Monocyte (primary cell): ENCODE measurements around a stretch of chr6.

GRCh38 chr6:157086426-157087141 lies 236.7 kb downstream of the TMEM242 start:
- PRO-cap, 2 experiments, result no peak in any of the 2 experiments

GRCh38 chr6:157134262-157134844 lies 189.0 kb downstream of the TMEM242 start:
- PRO-cap, 2 experiments, result no peak in any of the 2 experiments

DNA sequence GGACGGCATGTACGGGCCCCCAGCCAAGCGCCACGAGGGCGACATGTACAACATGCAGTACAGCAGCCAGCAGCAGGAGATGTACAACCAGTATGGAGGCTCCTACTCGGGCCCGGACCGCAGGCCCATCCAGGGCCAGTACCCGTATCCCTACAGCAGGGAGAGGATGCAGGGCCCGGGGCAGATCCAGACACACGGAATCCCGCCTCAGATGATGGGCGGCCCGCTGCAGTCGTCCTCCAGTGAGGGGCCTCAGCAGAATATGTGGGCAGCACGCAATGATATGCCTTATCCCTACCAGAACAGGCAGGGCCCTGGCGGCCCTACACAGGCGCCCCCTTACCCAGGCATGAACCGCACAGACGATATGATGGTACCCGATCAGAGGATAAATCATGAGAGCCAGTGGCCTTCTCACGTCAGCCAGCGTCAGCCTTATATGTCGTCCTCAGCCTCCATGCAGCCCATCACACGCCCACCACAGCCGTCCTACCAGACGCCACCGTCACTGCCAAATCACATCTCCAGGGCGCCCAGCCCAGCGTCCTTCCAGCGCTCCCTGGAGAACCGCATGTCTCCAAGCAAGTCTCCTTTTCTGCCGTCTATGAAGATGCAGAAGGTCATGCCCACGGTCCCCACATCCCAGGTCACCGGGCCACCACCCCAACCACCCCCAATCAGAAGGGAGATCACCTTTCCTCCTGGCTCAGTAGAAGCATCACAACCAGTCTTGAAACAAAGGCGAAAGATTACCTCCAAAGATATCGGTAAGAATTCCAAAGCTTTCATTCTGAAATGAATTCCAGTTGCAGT lies 122.4 kb downstream of the TMEM242 start:
- PRO-cap, 2 experiments, result no peak in any of the 2 experiments

DNA sequence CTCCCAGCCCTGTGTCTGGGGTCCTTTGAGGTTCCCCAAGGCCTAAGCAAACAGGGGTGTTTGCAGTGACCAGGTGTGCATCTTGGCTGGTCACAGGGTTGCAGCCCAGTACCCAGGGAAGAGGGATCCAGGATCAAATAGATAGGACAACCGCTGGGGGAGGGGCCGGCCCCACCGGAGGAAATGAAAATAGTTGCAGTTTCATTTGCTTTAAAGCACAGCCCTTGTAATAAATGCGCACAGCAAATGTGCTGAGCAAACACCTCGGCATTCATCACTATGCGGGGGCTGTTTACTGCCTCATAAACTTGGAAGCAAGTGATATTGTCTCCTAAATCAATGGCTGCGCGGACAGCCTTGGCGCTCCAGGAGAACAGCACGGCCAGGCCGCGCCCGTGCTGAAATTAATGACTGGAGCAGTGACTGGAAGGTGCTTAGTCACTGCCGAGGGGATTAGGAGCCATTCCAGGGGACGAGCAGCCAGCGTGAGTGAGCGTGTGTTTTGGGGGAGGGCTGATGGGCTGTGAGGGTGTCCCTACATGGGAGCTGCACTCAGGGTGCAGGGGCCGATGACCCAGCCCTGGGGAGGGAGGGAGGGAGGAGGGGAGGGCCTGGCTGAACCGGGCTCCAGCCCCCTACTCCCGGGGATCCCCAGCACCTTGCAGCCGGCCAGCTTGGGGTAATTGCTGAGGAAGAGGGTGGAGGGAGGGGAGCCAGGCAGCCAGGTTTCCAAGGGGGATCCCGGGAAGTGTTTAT lies 82.8 kb downstream of the TMEM242 start:
- PRO-cap, 2 experiments, result no peak in any of the 2 experiments

GRCh38 chr6:157313213-157314394 lies 9.7 kb downstream of the TMEM242 start:
- PRO-cap, 2 experiments, result peak in 1 of 2 experiments; most common minus-strand start chr6:157313845 (in 1)

- PRO-cap, 2 experiments, result no peak in any of the 2 experiments
These were observed 146.5 kb downstream of the ZDHHC14 start for GRCh38 chr6:157527372-157528050.

- PRO-cap, 2 experiments, result no peak in any of the 2 experiments
These were observed 173.0 kb upstream of the SNX9 start for GRCh38 chr6:157649769-157650628.

- PRO-cap, 2 experiments, result peak in 2 of 2 experiments; most common plus-strand start chr6:157824312 (in 2); most common minus-strand start chr6:157823809 (in 2)
These were observed 764 bp downstream of the SNX9 start for GRCh38 chr6:157823546-157824474.

DNA sequence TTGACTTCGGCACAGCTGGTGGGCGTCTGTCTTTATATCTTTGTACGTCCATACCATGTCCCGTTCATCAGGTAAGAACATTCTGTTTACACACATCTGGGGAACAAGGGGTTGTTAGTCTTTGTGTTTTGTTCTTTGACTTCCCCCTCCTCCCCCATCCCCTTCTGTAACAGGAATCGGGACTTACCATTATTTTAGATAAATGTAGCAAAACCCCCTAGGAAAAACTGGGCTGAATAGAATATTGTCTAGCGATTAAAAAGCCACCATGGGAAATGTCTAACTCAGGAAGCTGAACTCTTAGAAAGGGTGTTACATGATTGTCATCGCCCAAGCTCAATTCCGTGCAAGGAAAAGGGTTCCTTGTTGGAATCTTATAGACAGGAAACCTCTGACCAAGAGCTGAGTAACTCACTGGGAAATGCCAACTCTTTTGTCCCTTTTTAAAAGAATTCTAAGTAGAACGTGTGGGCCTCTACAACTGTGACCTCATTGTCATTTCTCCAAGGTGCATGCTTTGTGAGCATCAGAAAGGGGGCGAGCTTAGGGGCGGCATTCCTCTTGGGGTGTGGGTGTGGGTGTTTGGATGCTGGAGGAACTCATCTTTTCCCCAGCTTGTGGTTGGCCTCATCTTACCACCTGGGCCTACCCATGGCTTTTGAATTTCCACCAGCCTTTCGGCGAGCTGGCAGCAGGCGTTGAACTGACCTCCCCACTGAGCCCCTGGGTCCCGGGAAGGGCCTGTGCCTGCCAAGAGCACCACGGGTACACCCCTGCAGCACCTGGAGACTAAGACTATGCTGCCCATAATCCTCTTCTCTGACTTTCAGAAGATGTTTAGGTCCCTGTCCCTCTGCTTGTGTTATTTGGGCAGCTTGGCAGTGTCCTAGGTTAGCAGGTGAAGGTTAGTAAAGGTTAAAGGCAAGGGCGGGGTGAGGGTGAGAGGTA lies 88.2 kb downstream of the SYNJ2 start:
- PRO-cap, 2 experiments, result no peak in any of the 2 experiments

GRCh38 chr6:158377760-158378758 lies 65.8 kb downstream of the TULP4 start:
- PRO-cap, 2 experiments, result no peak in any of the 2 experiments

DNA sequence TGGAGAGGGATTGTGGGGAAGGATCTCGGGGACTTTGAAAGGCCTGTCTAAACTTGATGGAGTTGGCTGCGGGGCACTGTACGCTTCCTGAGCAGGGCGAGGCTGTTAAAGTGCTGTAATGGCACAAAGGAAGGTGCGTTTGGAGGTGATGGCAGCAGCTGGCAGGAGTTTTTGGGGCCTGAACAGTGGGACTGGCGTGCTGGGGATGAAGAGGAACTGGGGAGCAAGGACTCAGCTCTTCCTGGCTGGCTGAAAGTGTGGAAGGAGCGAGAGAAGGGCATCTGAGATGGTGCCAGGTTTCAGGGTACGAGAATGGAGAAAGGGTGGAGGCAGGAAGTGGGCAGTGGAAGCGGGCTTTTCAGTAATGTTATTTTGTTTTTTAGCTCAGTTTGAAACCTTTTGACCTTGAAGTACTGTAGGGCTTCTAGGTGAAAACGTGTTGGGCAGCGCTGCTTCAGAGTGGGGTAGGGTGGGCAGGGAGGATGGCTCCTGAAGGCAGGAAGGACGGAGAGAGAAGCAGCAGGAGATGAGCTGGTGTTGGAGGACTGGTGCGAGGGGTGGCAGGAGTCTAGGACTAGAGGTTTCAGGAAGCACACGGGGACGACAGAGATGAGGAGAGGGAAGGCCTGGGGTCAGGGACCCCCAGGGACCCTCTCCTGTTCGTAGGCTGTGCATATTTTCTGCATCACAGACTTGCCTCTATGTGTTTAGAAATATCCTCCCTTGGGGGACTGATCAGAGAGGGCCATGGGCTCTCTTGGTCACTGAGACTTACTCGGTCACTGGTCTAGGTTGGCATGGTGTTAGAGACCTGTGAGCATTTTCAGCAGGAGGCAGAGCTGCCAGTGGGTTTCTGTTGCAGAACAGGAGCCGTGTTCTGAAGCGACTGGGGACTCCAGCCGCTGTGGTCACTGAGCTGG lies 8.2 kb downstream of the TMEM181 start:
- PRO-cap, 2 experiments, result peak in 1 of 2 experiments; most common plus-strand start position 337 of the sequence (in 1)

GRCh38 chr6:158571760-158572895 lies 12.2 kb downstream of the TMEM181 start:
- PRO-cap, 2 experiments, result no peak in any of the 2 experiments

- PRO-cap, 2 experiments, result no peak in any of the 2 experiments
These were observed 16.6 kb downstream of the DYNLT1 start for GRCh38 chr6:158627809-158628437.

DNA sequence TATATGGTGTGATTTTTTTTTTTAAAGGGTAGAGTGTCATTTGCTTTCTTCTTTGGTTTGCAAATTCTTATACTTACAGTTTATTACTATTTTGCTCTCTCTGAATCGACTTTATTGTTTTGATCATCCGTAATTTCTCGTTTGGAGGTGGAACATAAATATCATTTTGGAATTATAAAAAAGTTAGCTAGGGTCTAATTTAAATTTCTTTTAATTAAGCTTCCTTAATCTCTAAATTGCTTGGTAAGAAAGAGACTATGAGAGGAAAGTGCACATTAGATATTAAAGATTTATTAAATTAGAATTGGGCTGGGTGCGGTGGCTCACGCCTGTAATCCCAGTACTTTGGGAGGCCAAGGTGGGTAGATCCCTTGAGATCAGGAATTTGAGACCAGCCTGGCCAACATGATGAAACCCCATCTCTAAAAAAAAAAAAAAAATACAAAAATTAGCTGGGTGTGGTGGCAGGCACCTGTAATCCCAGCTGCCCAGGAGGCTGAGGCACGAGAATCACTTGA lies 559 bp downstream of the SYTL3 start:
- PRO-cap, 2 experiments, result peak in 2 of 2 experiments; most common plus-strand start position 252 of the sequence (in 2)

DNA sequence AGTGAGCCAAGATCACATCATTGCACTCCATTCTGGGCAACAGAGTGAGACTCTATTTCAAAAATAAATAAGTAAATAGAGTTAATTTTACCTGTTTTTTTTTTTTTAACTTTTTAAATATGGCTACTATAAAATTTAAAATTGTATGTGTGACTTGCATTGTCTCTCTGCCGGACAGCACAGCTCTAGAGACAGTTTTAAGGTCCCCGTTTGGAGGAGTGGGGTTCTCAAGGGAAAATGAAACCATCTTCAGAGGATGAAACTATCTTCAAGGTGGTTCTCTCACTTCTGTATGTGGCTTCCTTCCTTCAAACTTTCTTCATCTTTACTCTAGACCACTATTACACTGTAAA lies 67.3 kb downstream of the SYTL3 start:
- PRO-cap, 2 experiments, result no peak in any of the 2 experiments

DNA sequence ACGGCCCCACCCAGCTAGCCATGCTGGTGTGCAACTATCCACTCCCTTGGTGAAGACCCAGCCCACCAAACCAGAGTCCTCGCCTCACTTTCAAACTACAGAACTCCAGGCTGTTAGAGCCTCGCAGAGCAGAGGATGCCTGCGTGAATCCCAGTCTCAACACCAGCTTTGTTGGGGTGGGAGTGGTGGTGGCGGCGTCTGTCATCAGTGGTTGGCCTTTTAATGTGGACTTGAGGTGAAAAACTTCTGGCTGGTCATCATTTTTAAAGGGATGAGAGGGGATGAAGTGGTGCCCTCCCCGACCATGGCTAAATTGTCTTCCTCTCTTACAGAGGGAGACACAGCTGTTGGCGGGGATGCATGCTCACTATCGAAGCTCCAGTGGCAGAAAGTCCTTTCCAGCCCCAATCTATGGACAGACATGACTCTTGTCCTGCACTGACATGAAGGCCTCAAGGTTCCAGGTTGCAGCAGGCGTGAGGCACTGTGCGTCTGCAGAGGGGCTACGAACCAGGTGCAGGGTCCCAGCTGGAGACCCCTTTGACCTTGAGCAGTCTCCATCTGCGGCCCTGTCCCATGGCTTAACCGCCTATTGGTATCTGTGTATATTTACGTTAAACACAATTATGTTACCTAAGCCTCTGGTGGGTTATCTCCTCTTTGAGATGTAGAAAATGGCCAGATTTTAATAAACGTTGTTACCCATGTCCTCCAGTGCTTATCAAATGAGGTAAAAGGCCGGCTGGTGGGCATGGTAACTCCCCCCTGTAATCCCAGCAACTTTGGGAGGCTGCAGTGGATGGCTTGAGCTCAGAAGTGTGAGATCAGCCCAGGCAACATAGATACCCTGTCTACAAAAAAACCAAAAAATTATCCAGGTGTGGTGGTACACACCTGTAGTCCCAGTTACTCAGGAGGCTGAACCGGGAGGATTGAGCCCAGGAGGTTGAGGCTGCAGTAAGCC lies 54.7 kb downstream of the EZR start:
- PRO-cap, 2 experiments, result peak in 1 of 2 experiments; most common plus-strand start position 168 of the sequence (in 1); most common minus-strand start position 88 of the sequence (in 1)

GRCh38 chr6:158826025-158826644 lies 7.0 kb upstream of the EZR start:
- PRO-cap, 2 experiments, result no peak in any of the 2 experiments

- PRO-cap, 2 experiments, result no peak in any of the 2 experiments
These were observed 16.5 kb upstream of the EZR start for GRCh38 chr6:158835486-158836210.

GRCh38 chr6:158897217-158897688 lies 78.1 kb upstream of the EZR start:
- PRO-cap, 2 experiments, result peak in 1 of 2 experiments; most common minus-strand start chr6:158897277 (in 1)

GRCh38 chr6:158960010-158960856 lies 39.8 kb downstream of the RSPH3 start:
- PRO-cap, 2 experiments, result no peak in any of the 2 experiments